ENCODE data around the genes LITAF and TXNDC11.

GRCh38 chr16:11586706-11587778 lies at the start of gene LITAF:
TSS of gene LITAF (minus strand) at chr16:11586919.
- RRBS = 2% methylated on average over 41 of the region's 94 CpGs
CAGE:
- cytosol, long polyA plus RNA = no peak
- long polyA plus RNA = no peak
- nucleus, long polyA plus RNA = no peak

DNA sequence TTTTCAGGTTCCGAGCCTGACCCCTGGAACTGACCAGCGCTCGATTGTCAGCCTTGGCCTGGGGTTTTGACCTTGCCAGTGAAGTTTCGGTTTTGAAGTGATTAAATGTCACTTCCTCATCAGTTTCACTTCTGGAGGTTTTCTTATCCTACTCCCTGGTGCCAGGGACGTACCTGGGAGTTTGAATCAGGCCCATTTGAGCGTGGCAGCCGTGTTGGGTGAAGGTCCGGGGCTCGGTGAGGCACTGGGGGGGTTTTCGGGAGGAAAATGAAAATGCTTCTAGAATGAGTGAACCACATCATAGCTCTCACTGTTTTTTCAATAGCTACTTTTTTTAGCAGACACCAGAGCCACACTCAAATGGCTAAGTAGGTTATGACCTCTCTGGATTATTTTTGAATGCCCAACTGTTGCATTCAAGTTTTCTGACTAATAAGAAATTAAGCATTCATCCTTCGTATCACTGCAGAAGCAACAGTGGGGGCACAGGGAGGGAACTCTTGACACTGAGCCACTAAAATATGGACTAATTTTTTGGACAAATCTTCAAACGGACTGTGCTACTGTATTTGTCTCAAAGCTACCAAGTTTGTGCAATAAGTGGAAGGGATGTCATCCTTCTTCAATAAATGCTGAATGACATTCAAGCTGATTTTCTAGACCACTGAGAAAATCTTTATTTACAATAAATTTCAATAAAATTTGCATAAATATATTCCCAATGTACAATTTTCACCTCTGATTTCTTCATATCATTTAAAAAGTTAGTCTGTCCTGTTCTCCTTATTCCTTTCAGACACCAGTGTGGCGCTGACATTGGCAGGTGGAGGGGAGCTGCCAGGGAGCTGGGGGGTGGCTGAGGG lies 10.4 kb downstream of the SNN start:
- RRBS = no CpG with 5 or more reads among the region's 13 CpGs
CAGE:
- cytosol, long polyA plus RNA = no peak
- long polyA plus RNA = no peak
- nucleus, long polyA plus RNA = no peak

DNA sequence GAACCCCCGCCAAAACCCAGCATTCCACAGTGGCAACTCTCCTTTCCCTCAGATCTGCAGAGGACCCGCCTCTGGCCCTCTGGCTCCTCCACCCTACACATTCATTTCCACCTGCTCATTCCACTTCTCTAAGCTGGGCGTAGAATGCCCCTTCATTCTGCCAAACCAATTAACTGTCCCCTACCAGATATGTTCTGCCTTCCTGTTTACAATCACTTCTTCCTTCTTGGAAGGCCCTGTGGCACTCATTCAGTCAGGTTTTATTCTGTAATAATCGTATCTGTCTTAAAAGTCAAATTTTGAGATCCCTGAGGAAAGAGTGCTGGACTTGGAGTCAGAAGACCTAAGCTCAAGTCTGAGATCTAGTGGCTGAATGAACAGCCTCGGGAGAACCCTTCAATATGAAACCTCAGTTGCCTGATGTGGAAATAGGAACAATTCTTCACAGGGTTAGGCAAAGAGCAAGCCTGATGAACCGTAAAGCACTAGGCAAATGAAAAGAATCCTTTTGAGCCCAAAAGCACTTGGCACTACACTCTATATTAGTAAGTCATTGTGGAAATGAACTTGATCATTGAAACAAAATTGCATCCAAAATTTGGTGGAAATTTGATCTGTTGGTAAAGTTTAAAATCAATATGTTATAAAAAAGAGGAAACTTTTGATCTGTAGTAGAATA lies 20.3 kb downstream of the TXNDC11 start:
- RRBS = no CpG with 5 or more reads among the region's 6 CpGs
CAGE:
- cytosol, long polyA plus RNA = no peak
- long polyA plus RNA = no peak
- nucleus, long polyA plus RNA = no peak

DNA sequence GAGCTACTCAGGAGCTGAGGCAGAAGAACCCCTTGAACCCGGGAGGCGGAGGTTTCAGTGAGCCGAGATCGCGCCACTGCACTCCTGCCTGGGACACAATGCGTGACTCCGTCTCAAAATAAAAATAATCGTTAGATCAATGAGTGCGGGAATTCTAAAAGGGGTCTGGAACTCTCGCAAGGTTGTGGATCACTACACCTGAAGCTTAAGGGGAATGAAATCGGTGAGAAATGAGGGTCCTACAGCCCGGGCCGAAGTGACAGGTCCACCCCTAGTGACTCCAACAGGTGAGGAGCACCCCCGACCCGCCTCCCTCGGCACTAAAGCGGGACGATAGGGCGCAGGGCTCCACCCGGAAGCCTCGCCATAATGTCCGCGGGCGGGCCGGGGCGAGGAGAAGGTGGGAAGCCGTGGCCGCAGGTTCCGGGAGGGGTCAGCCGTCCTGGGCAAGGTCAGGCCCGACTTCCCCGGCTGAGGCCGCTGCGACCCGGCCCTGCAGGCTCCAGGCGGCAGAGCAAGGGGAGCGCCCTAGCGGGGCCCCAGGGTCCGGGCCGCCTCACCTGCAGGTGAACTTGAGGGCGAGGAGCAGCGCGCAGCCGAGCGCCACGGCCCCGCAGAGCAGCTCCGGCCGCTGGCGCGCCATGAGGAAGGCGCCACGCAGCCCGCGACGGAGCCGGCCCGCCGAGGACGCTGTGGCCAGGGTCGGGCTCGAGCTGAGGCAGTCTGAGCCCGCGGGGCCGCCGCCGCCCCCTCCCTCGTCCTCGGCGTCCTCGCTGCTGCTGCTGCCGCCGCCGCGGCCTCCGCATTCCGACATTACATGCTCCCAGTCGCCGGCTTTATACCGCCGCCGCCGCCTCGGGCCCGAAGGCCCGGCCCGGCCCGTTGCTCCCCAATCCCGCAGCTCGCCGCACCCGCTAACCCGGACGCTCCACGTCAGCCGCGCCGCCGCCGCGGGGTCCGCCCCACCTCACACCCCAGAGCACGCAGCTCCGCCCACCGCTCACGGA lies at the start of gene TXNDC11:
TSS of gene TXNDC11 (minus strand) at position 941 of the 1,007 bp plus-strand sequence.
- RRBS = 1% methylated on average over 59 of the region's 106 CpGs
CAGE:
- cytosol, long polyA plus RNA = start-site peak on the minus strand centred at position 873 of the sequence, 122 bp wide, 282 and 192 reads in 2 replicates
- long polyA plus RNA = start-site peak on the minus strand centred at position 866 of the sequence, 114 bp wide, 180 and 177 reads in 2 replicates
- nucleus, long polyA plus RNA = start-site peak on the minus strand centred at position 865 of the sequence, 113 bp wide, 215 and 103 reads in 2 replicates

DNA sequence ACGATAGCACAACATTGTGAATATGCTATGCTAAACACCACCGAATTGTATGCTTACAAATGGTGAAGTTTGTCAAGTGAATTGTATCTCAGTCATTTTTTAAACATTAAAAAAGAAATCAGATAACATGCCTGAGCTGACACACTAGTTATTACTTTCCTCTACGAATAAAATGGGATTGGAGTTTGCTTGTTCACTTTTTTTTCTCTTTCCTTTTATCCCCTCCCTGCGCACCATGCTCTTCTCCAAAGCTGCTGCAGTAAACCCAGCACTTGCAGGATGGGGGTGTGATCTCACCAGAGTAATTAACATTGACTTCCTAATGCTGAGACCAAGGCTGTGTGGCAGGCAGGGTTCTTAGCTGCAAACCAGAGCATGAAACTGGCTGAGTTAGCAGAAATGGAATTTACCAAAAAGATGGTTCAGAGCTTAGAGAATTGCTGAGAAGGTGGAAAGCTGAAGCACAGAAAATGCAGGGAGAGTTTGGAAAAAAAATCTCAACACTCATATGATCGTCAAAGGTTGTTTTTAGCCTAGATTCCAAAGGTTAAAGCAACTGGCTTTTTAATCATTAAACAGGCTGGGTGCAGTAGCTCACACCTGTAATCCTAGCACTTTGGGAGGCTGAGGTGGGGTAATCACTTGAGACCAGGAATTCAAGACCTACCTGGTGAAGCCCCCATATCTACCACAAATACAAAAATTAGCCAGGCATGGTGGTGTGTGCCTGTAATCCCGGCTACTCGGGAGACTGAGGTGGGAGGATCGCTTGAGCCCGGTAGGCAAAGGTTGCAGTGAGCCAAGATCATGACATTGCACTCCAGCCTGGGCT lies 5.7 kb upstream of the TXNDC11 start:
- RRBS = no CpG with 5 or more reads among the region's 9 CpGs
CAGE:
- cytosol, long polyA plus RNA = no peak
- long polyA plus RNA = no peak
- nucleus, long polyA plus RNA = no peak

- RRBS = no CpG with 5 or more reads among the region's 3 CpGs
CAGE:
- cytosol, long polyA plus RNA = no peak
- long polyA plus RNA = no peak
- nucleus, long polyA plus RNA = no peak
Measured at GRCh38 chr16:11781598-11782043, 15.4 kb downstream of the ZC3H7A start.

- RRBS = no CpG with 5 or more reads among the region's 14 CpGs
CAGE:
- cytosol, long polyA plus RNA = no peak
- long polyA plus RNA = no peak
- nucleus, long polyA plus RNA = start-site peak on the minus strand at chr16:11794568-11794922, 28 and 31 reads in 2 replicates
Measured at GRCh38 chr16:11794511-11795533, 2.2 kb downstream of the ZC3H7A start.

DNA sequence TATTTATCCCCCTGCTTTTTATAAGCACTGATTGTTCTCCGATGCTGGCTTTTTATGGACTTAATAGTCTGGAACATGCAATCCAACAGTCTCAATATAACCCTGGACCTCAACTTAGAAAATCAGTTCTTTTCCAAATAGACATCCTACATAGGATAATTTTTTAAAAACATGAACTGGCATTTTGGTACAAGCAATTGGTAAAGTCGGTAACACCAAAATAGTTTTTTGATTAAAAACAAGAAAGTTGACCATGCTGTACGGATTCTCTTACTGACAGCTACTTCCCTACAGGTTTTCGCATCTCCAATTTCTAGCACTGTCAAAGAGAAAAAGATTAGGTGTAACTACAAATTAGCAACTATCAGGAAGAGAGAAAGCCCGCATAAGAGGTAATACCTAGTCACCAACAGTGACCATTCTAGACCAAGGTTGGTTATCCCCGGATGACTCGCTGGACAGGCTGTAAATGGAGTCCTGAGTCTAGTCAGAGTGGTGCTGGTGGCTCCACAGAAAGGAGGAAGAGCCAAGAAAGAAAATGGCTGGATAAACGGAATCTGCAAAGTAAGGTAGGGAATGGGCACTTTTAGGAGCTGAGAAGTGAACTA lies 2.5 kb downstream of the GSPT1 start:
- RRBS = no CpG with 5 or more reads among the region's 8 CpGs
CAGE:
- cytosol, long polyA plus RNA = no peak
- long polyA plus RNA = no peak
- nucleus, long polyA plus RNA = no peak

- RRBS = no CpG with 5 or more reads among the region's 16 CpGs
CAGE:
- cytosol, long polyA plus RNA = no peak
- long polyA plus RNA = no peak
- nucleus, long polyA plus RNA = no peak
Measured at GRCh38 chr16:12038486-12039087, 62.1 kb downstream of the SNX29 start.

DNA sequence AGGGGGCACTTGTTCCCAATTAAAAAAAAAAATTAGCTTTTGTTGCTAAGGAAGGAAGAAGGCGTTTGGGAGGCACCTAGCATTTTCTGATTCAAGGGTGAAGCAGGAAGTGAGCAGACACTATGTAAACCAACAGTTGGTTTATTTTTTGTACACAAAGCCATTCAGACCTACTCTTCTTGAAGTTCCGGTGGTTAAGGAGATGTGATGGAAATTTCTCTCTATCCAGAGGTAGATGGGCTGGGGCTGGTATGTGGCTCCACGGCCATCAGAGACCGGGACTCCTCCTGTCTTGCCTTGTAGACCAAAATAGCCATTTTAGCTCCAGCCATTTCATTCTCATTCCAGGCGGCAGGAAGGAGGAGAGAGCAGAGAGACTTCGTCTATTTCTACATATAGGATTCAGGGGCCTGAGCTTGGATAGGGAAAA lies 103.0 kb downstream of the SNX29 start:
- RRBS = 97% methylated on average over 3 of the region's 6 CpGs
CAGE:
- cytosol, long polyA plus RNA = no peak
- long polyA plus RNA = no peak
- nucleus, long polyA plus RNA = no peak

DNA sequence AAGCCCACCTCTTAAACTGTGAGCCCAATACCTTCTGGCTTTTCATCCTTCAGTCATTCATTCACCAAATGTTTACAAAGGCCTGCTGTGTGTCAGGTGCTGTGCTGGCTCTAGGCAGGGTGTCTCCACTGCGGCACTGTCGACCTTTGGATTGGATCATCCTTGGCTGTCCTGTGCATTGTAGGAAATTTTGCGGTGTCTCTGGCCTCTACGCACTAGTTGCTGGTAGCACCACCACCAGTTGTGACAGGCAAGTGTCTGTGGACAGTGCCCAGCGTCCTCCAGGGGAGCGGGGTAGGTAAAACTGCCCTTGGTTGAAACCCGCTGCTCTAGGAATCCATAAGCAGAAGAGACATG lies 123.6 kb downstream of the SNX29 start:
- RRBS = no CpG with 5 or more reads among the region's 7 CpGs
CAGE:
- cytosol, long polyA plus RNA = no peak
- long polyA plus RNA = no peak
- nucleus, long polyA plus RNA = no peak

- RRBS = no CpG with 5 or more reads among the region's 6 CpGs
CAGE:
- cytosol, long polyA plus RNA = no peak
- long polyA plus RNA = no peak
- nucleus, long polyA plus RNA = no peak
Measured at GRCh38 chr16:12141392-12141748, 164.8 kb downstream of the SNX29 start.

- RRBS = no CpG with 5 or more reads among the region's 5 CpGs
CAGE:
- cytosol, long polyA plus RNA = no peak
- long polyA plus RNA = no peak
- nucleus, long polyA plus RNA = no peak
Measured at GRCh38 chr16:12149609-12150219, 173.2 kb downstream of the SNX29 start.

DNA sequence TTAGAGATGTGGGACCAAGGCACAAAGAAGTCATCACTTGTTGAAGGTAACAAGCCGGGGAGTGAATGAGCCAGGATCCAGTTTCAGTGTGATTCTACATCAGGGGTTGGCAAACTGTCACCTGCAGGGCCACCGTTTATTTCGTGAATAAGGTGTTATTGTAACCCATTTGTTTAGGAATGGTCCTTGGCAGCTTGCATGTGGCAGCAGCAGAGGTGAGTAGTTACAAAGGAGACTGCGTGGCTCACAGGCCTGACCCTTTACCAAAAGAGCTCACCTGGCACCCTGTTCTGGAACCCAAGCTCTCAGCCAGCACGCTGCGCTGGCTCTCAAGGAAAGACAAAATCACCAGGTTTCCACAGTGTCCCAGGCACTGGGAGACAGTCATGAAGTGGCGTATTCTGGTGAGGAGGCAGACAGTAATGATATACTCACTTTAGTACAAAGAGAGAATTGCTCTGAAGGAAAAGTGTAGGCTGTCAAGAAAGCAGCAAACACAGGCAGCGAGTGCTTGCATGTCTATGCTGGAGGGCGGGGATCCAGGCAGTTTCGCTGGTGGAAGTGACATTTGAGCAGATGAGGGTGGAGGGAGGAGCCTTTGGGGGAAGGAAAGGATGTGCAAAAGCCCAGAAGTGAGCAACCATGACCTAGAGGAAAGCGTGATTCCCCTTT lies 191.3 kb downstream of the SNX29 start:
- RRBS = no CpG with 5 or more reads among the region's 11 CpGs
CAGE:
- cytosol, long polyA plus RNA = no peak
- long polyA plus RNA = no peak
- nucleus, long polyA plus RNA = no peak

GRCh38 chr16:12307178-12307551 lies 330.6 kb downstream of the SNX29 start:
- RRBS = no CpG with 5 or more reads among the region's 5 CpGs
CAGE:
- cytosol, long polyA plus RNA = no peak
- long polyA plus RNA = no peak
- nucleus, long polyA plus RNA = no peak

DNA sequence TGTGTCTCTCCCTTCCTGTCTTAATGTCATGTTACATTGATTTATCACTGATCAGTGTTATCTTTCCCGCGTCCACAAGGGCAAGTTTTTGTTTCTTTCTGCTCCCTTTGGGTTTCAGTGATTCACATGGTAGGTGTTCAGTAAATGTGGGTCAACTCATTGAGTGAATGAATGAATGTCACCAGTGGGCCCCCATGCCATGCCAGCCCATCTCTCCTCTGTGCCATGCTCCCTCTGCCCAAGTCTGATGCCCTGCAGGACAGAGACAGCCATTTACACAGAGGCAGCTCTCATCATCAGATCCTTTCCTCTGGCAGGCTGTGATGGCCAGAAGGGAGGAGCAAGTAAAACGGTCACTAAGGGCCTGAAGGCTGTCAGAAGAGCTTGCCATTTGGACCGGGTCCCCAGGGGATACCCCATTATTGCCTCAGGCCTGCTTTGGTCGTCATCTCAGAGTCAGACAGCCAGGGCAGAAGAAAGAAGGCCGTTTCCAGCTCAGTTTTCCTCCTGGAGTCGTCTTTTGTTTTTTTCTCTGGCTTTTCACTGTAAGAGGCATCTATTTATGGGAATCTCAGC lies 386.3 kb downstream of the SNX29 start:
- RRBS = no CpG with 5 or more reads among the region's 7 CpGs
CAGE:
- cytosol, long polyA plus RNA = no peak
- long polyA plus RNA = no peak
- nucleus, long polyA plus RNA = no peak

- RRBS = no CpG with 5 or more reads among the region's 8 CpGs
CAGE:
- cytosol, long polyA plus RNA = no peak
- long polyA plus RNA = no peak
- nucleus, long polyA plus RNA = no peak
Measured at GRCh38 chr16:12386109-12386666, 409.7 kb downstream of the SNX29 start.

- RRBS = no CpG with 5 or more reads among the region's 25 CpGs
CAGE:
- cytosol, long polyA plus RNA = no peak
- long polyA plus RNA = no peak
- nucleus, long polyA plus RNA = no peak
Measured at GRCh38 chr16:12435988-12436576, 367.6 kb downstream of the CPPED1 start.

DNA sequence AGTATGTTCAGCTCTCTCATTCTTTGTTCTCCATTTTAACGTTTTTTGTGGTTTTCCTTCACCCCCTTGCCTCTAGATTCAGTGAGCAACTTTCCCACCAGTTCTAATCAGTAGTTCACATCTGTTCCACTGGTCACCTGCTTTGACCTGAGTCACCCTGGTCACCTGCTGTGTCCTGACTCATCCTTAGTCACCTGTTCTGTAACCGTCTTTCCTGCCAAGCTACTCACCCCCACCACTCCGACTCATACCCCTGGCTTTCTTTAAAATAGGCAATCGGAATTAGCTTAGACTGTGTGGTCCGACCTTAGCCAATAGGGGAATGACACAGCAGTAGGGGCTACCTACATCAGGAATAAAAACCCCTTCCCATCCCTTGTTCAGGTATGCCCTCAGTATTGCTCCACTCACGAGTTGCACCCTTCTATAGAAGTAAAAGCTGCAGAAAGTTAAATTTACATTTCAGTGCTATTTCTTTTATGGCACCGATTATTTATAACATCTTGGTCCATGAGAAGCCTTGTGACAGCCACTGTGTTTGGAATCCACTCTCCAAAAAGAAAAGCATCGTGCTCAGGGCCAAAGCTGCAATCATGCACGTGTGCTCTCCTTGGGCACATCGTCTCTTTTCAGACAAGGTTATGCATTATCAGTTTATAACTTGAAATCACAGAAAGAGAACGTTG lies 189.9 kb downstream of the CPPED1 start:
- RRBS = no CpG with 5 or more reads among the region's 11 CpGs
CAGE:
- cytosol, long polyA plus RNA = no peak
- long polyA plus RNA = no peak
- nucleus, long polyA plus RNA = no peak

DNA sequence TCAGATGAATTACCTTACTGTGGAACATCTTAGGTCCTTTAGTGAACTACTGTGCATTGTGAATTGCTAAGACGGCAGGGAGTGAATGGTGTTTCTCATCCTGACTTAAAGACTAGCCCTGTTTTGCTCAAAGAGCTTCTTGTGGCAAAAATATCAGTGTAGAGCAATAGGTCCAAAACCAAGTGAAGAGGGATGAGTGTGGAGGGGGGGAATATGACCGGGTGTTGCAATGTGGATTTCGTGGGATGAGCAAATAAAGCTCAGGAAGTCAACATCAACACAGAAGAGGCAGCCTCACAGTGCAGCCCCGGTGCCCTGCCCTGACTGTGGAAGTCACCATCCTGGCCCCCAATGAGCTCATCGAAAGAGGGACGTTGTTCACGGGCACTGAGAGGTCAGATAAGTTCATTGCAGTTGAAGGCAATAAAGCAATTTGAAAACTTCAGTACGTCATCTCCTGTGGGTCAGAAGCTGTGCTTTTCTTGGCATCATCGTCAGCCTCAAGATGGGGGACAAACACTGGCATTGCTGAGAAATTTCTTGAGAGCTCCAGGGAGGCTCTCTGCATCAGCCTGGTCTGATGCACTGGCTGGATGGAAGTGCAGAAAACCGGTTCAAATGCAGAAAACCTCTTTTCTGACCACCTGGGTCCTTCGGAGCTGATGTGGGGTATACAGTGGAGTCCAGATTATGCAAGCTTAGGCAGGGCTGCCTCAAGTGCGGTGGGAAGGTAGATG lies 159.7 kb downstream of the CPPED1 start:
- RRBS = 76% methylated on average over 3 of the region's 12 CpGs
CAGE:
- cytosol, long polyA plus RNA = no peak
- long polyA plus RNA = no peak
- nucleus, long polyA plus RNA = no peak